Liver (tissue), 9 donors: ENCODE measurements around a stretch of chr3.

DNA sequence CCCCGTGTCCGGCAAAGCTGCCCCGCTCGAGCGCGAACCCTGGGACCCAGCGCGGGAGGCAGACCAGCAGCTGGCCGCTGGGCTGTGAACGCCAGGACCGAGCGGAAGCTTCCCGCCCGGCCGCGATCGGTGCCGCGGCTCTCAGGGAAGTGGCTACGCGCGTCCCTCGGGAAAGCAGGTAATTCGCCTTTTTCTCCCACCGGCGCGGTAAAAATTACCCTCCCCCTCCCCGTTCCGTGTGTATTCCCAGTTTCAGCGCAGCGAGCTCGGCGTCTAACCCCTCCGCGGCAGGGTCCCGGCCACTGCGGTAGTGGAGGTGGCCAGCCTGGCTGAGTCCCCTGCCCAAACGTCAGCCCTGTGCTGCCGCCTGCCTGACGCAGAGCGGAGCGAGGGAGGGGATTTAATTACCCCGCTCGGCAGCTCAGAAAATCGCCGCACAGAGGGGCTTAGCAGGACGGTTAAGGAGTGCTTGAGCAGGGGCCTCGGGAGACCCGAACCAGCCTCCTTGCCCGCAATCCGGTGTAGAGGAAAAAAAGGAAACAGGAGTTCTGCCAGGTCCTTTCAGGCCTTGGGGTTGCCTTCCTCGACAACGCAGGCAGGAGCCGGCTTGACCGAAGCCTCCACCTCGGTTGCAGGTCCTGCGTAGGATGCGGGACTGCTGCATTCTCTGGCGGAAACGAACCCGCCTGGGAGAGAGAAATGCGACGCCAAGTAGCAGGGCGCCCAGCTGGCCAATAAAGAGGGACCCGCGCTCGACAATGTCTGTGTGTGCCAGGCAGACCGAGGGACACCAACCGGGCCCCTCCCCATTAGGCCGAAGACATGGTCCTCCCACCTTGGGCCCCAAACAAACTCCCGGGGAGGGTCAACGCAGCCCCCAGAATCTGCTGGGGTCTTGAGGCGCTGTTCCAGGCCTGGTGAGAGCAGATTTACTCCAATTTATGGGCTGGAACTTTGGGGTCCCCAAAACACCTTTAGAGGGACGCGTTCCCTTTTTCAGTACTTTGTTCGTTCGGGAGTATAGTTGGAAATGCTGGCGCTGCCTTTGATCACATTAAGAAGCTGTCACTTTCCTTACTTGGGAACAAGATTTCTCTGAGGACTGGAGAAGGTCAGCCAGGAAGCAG lies 2.7 kb downstream of the GATA2 start:
- PRO-cap, 5 experiments: no peak in any of the 5 experiments
- RAMPAGE, long total RNA, 2 experiments: no peak in any of the 2 experiments
- RRBS: 4% methylated on average over 35 of the region's 78 CpGs

DNA sequence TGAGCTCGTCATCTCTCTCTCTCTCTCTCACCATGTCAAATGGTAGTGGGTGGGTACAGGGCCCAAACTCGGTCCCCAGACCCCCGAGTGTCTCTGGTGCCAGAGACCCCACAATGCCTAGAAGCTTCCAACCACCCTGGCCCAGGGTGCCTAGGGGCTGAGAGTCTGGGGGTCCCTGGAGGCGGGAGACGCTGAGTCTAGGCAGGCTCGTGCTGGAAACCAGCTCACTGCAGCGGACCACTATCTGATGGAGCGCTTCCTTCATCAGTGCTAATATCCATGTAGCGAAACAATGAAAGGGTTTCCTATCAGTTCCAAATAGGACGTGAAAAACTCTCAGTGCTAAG lies 77.2 kb downstream of the RPN1 start:
- PRO-cap, 5 experiments: no peak in any of the 5 experiments
- RAMPAGE, long total RNA, 2 experiments: no peak in any of the 2 experiments
- RRBS: no CpG with 5 or more reads among the region's 10 CpGs

GRCh38 chr3:128764954-128765580 lies 39.1 kb downstream of the RAB7A start:
- PRO-cap, 5 experiments: no peak in any of the 5 experiments
- RAMPAGE, long total RNA, 2 experiments: no peak in any of the 2 experiments
- RRBS: no CpG with 5 or more reads among the region's 27 CpGs

DNA sequence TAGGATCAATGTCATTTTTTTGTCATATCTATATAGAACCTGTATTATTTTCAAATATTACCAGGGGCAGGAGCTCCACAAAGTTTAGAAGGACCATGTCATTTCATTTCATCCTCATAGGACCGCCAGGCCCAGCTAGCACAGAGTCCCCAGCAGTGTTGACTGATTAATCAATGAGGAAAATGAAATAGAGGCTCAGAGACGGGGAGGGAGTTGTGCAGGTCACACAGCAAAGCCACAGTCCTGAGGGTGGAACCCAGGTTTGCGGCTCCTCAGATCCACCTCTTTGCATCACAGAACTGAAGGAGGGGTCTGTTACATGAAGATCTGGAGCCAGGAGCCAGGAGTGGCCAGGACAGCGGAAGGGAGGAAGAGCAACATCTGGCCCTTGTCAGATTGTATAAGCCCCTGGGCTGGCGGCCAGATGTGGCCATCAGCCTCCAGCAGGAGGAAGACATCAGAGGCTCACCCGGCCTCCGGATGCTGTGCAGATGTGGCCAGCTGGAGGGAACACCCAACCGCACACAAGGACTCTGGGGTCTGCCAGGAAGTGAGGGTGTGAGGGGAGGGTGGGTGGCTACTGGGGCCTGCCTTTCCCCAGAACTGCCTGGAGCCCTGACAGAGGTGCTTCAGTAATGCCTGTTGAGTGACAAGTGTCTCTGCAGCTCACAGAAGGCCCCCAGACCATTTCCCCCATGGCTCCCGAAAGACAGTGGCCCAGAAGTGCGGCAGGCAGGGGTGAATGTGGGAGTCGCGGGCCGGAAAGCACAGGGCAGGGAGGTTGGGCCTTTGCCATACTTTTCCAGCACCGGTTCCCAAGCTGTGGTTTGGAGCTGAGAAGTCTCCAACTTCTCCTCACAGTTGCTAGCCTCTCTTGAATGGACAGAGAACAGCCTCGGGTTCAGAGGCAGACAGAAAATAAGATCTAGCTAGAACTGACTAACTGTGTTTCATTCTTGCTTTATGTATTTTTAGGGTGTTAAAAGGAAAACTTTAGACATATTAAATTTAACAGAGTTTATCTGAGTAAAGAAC lies 21.3 kb downstream of the EFCC1 start:
- PRO-cap, 5 experiments: peak in 1 of 5 experiments; most common plus-strand start position 353 of the sequence (in 1)
- RAMPAGE, long total RNA, 2 experiments: no peak in any of the 2 experiments
- RRBS: no CpG with 5 or more reads among the region's 15 CpGs

DNA sequence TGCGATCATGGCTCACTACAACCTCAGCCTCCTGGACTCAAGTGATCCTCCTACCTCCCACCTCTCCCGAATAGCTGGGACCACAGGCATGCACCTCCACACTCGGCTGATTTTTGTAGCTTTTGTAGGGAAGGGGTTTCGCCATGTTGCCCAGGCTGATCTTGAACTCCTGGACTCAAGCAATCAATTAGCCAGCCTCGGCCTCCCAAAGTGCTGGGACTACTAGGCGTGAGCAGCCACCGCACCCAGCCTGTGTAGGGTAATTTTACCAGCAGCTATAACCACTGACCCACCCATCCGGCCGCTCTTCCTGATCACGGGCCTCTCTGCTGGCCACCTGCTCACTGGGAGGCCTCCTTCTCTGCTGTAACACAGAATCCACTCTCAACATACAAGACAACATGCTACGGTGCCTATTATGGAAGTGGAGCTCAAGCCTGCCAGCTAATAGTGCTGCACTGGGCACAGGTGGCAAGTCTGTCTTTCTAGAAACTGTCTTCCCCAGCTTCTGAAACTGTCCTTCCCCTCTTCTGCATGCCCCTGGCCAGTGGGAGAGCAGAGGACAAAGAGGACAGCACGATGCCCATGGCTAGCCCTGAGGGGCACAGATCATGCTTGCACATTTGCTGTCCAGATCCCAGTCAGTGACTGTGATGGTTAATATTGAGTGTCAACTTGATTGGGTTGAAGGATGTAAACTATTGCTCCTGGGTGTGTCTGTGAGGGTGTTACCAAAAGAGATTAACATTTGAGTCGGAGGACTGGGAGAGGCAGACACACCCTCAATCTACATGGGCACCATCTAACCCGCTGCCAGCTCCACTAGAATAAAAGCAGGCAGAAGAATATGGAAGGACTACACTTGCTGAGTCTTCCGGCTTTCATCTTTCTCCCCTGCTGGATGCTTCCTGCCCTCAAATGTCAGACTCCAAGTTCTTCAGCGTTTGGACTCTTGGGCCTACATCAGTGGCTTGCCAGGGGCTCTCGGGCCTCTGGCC lies 4.8 kb downstream of the GP9 start:
- PRO-cap, 5 experiments: no peak in any of the 5 experiments
- RAMPAGE, long total RNA, 2 experiments: no peak in any of the 2 experiments
- RRBS: no CpG with 5 or more reads among the region's 17 CpGs

DNA sequence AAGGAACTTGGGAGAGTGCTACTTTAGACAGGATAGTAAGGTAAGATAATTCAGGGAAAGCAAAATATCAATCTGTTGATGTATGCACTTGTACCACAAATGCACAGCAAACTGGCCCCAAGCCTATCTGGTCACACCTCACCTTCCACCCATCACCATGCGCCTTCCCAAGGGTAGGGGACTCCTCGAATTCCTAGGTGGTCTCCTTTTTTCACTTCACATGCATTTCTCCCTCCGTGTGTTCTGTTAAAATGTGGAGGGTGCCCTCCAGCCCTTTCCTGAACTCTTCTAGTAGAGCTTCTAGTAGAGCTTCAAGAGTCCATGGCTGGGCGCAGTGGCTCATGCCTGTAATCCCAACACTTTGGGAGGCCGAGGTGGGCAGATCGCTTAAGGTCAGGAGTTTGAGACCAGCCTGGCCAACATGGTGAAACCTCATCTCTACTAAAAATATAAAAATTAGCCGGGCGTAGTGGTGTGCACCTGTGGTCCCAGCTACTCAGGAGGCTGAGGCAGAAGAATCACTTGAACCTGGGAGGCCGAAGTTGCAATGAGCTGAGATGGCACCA lies 10.6 kb downstream of the RAB43 start:
- PRO-cap, 5 experiments: no peak in any of the 5 experiments
- RAMPAGE, long total RNA, 2 experiments: no peak in any of the 2 experiments
- RRBS: no CpG with 5 or more reads among the region's 9 CpGs

- PRO-cap, 5 experiments: peak in 2 of 5 experiments; most common plus-strand start chr3:129116741 (in 1); most common minus-strand start chr3:129116743 (in 2)
- RAMPAGE, long total RNA, 2 experiments: no peak in any of the 2 experiments
- RRBS: no CpG with 5 or more reads among the region's 7 CpGs
Observed at GRCh38 chr3:129116498-129117163, 5.0 kb downstream of the RAB43 start.

DNA sequence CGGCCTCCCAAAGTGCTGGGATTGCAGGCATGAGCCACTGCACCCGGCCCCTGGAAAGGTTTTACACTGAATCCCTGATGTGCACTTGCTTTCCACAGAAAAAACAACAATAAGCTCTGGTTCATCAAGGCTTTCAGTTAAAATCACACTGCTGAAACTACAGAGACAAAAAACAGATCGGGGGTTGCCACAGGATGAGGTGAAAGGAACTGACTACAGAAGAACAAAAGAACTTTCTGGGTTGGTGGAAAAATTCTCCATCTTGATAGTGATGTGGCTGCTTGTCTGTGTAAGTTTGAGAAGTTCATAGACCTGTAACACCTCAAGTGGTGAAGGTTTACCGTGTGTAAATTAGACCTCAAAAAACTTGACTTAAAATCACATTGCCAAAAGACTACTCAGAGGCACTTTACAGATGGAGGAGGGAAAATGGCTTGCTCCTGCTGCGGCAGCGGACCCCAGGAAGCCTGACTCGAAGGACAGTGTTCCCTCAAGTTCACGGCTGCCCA lies 2.8 kb downstream of the RAB43 start:
- PRO-cap, 5 experiments: no peak in any of the 5 experiments
- RAMPAGE, long total RNA, 2 experiments: no peak in any of the 2 experiments
- RRBS: no CpG with 5 or more reads among the region's 8 CpGs

DNA sequence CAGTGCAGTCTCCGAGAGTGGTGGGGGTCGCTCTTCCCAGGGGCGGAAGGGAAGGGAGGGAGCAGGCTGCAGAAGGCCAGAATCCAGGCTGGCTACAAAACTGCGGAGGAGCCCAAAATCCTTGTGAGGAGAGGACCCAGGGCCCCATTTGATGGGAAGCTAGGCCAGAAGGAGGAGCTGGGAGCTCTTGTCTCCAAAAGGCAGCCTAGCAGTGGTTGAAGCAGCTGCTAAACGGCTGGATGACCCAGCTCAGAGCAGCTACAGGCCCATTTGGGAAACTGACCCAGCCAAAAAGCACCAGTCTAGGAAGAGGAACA lies 1.0 kb upstream of the RAB43 start:
- PRO-cap, 5 experiments: no peak in any of the 5 experiments
- RAMPAGE, long total RNA, 2 experiments: no peak in any of the 2 experiments
- RRBS: no CpG with 5 or more reads among the region's 5 CpGs

GRCh38 chr3:129134664-129135001 lies 13.0 kb upstream of the RAB43 start:
- PRO-cap, 5 experiments: no peak in any of the 5 experiments
- RAMPAGE, long total RNA, 2 experiments: no peak in any of the 2 experiments
- RRBS: no CpG with 5 or more reads among the region's 4 CpGs

- PRO-cap, 5 experiments: peak in 5 of 5 experiments; most common plus-strand start chr3:129225138 (in 2); most common minus-strand start chr3:129225038 (in 3)
- RAMPAGE, long total RNA, 2 experiments: no peak in any of the 2 experiments
- RRBS: no CpG with 5 or more reads among the region's 11 CpGs
Observed at GRCh38 chr3:129224586-129225562, 24.5 kb upstream of the COPG1 start.

- PRO-cap, 5 experiments: no peak in any of the 5 experiments
- RAMPAGE, long total RNA, 2 experiments: no peak in any of the 2 experiments
- RRBS: no CpG with 5 or more reads among the region's 12 CpGs
Observed at GRCh38 chr3:129352785-129353501, 36.9 kb upstream of the H1-10 start.

- PRO-cap, 5 experiments: peak in 5 of 5 experiments; most common plus-strand start chr3:129399803 (in 4); most common minus-strand start chr3:129399419 (in 4)
- RAMPAGE, long total RNA, 2 experiments: start-site peak on the minus strand in 1 of 2 experiments, at chr3:129399381-129399453 at its widest, 41 to 61 reads per replicate
- RRBS: no CpG with 5 or more reads among the region's 41 CpGs
Observed at GRCh38 chr3:129398884-129399904, 29.2 kb downstream of the EFCAB12 start.

DNA sequence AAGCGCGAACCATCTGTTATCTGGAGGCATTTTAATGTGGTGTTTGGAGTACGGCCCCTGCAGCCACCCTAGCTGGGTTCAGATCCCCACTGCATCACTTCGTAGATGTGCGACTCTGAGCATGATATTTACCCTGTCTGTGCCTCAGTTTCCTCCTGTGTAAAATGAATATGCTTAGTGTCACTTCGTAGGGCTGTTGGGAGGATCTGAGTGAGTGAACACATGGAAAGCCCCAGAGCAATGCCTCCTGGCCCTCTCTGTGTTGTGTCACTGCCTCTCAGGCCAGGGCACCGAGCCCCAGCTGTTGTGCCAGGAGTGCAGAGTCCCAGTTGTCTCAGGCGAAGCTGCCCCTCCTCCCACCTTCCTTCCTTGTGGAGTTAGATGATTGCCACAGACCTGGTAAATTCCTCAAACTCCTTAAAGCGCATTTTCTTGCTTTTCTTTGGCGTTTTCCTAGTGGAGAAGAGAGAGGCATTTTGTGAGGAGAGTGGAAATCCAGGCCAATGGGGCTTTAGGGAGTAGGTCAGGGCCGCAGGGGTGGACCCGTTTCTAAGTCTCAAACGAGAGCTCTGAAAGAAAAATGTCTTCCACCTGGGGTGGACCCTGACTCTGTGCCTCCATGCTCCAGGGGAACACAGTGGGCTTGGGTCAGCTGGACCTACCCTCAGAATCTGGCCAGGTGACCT lies 26.2 kb downstream of the EFCAB12 start:
- PRO-cap, 5 experiments: peak in 2 of 5 experiments; most common plus-strand start position 332 of the sequence (in 1); most common minus-strand start position 242 of the sequence (in 2)
- RAMPAGE, long total RNA, 2 experiments: no peak in any of the 2 experiments
- RRBS: no CpG with 5 or more reads among the region's 13 CpGs

GRCh38 chr3:129423553-129424039 lies 4.8 kb downstream of the EFCAB12 start:
- PRO-cap, 5 experiments: no peak in any of the 5 experiments
- RAMPAGE, long total RNA, 2 experiments: no peak in any of the 2 experiments
- RRBS: no CpG with 5 or more reads among the region's 4 CpGs

DNA sequence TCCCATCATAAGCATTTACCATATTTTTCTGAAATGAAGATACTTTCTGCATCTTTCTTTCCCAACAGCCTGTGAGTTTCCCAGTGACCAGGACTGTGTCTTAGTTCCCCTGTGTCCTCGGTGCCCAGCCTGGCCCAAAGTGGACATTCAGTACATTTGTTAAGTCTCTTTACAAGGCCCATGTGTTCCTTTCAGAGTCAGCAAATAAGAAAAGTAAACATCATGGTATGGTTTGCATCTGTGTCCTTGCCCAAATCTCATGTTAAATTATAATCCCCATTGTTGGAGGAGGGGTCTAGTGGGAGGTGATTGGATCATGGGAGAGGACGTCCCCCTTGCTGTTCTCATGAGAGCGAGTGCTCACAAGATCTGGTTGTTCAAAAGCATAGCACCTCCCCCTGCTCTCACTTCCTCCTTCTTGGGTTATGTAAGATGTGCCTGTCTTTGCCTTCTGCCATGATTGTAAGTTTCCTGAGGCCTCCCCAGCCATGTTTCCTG lies 4.3 kb downstream of the EFCAB12 start:
- PRO-cap, 5 experiments: no peak in any of the 5 experiments
- RAMPAGE, long total RNA, 2 experiments: no peak in any of the 2 experiments
- RRBS: no CpG with 5 or more reads among the region's 3 CpGs

DNA sequence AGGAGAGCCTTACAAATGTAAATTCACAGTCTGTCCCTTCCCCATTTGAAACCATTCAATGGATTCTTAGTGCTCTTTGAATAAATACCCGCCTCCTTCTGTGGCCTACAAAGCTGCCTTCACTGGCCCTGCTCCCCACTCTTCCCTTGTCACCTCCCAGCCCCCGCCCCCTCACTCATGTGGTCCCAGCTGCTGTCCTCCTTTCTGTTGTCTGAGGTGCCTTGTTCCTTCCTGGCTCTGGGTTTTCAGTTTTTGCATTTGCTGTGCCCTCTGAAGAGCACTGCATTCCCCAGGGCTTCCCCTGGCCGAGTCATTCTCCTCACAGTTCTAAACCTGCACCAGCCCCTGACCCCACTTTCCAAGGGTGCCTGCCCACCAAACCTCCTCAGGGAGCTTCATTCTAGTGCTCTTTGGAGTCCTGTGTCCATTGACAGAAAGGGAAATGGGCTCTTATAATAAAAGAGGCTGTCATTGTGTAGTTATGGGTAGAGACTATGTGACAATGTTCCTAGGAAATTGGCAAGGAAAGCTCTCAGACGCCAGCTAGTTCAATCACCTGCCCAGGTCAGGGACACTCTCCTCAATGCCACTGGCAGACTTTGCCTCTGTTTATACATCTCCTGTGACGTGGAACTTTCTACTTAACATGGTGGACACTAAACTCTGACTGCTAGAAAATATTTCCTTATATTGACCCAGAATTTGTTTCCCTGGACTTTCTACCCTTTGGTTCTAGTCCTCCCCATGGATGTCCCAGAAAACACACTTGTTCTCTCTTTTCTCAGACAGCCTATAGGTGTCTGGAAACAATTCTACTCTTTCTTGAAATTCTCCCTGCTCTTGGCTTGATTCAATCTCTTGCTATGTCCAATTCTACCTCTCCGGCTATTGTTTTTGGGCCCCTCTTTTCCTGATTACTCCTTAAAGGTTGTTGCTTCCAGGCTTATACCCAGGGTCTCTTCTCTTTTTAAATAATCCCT lies 2.9 kb downstream of the EFCAB12 start:
- PRO-cap, 5 experiments: no peak in any of the 5 experiments
- RAMPAGE, long total RNA, 2 experiments: no peak in any of the 2 experiments
- RRBS: no CpG with 5 or more reads among the region's 6 CpGs

DNA sequence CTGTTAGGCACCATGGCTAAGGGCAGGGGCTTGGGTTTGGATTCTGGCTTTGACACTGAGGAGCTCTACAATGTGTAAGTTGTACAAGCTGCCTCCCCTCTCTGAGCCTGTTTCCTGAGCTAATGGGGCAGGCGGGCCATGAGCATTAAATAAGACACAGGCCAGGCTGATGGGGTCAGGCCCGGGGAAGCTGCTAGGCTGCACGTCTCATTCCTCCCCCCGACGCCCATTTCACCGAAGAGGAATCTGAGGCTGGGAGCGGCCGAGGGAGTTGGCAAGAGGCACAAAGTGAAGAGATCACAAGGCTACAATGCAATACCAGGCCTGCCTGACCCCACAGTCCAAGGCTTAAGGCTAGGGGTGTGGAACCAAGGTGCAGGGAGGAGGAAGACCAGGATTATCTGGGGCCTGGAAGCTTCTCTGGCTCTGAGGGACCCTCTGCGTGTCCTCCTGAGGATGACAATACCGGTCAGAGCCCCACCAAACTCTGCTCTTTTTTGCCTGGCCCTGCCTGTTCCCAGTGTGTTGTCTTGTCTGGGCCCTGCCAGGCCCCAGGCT lies 19.4 kb downstream of the PLXND1 start:
- PRO-cap, 5 experiments: no peak in any of the 5 experiments
- RAMPAGE, long total RNA, 2 experiments: no peak in any of the 2 experiments
- RRBS: no CpG with 5 or more reads among the region's 10 CpGs

DNA sequence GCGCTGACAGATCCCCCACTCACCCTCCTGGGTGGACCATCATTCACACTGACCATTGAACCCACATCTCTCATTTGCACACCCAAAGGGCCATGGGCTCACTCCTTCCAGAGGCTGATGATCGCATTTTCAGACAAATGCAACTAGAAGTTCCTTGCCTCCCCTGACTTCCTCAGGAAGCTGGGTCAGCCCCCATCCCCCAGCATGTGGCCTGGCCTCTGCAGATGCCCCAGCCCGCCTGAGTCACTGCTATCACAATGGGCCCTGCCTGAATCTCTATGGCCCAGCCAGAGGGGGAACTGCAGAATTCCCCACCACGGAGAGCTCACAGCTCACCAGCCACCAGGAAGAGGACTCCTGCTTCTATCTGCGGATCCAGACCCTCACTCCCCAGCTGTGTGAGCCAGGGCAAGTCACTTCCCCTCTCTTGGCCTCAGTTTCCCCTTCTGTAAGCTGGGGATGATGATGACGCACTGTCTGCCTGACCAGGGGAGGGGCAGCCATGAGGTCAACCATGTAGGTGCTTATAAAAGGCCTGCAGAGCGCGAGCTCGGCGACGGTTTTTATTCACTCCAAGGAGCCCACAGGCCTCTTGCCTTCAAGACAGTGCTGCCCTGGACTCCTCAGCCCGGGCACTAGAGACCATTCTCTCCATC lies 6.9 kb downstream of the PLXND1 start:
- PRO-cap, 5 experiments: peak in 4 of 5 experiments; most common plus-strand start position 556 of the sequence (in 4)
- RAMPAGE, long total RNA, 2 experiments: no peak in any of the 2 experiments
- RRBS: no CpG with 5 or more reads among the region's 12 CpGs

- PRO-cap, 5 experiments: no peak in any of the 5 experiments
- RAMPAGE, long total RNA, 2 experiments: no peak in any of the 2 experiments
- RRBS: no CpG with 5 or more reads among the region's 10 CpGs
Observed at GRCh38 chr3:129641547-129642067, 35.1 kb upstream of the PLXND1 start.